Endodermal cell (in vitro differentiated cells): ENCODE measurements around a stretch of chr1.

DNA sequence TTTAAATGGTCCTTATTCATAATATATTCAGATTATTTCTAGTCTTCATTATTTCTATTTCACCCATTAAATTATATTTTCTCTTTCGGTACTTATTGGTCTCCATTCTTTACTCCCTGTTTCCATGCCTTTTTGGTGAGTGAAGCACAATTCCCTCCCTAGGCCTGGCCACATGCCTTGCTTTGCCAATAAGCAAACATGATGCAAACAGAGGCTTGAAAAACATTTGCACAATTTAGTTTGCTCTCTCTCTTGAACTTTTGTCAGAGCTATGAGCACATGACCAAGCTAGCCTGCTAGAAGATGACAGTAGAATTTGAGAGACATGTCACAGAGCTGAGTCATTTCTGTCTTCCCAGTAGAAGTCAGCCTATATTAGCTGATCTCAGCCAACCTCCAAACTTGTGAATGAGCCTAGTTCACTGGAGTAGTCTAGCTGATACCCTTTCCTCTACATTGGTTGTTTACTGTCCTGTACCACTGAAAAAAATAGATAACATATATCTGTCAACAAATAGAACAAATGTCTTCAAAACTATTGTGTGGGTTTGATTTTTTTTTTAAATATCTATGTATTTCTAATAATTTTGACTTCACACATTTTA lies 24.6 kb downstream of the ANGPTL3 start:
- PRO-cap, result no peak

DNA sequence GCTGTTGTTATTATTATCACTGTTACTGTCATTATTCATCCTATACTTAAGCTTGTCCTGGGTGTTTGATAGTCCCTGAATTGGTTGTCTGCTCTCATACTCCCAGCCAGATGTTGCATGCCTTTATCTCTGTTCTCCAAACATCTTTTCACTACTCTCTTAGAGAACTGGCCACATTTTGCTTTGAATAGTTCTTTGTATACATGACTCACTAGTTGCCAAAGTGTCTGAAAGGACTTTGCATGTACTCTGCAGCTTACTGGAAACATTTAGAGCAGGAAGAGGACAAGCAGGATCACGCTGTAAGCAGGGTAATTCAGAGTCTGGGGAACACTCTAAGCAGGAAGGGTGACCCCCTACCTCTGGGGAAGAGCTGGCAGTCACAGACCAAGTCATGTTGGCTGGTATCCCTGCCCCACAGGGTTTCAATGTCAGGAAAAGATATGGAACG lies 2.2 kb upstream of the DOCK7 start:
- PRO-cap, result no peak

- PRO-cap, result no peak
Measured at GRCh38 chr1:62733745-62734268, 45.6 kb upstream of the DOCK7 start.

DNA sequence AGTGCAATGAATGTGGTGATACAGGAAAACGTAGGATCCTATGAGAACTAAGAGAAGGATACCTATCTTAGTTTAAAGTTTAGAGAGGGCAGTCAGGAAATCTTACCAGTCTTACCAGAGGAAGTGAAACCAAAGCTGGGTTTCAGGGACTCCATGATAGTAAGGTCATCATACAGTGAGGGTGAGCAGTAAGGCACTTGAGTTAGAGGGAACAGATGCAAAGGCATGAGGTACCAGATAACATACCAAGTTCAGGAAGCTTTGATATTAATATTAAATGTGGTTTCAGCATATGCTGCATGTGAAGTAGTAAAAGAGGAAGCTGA lies 16.8 kb downstream of the ATG4C start:
- PRO-cap, result no peak

DNA sequence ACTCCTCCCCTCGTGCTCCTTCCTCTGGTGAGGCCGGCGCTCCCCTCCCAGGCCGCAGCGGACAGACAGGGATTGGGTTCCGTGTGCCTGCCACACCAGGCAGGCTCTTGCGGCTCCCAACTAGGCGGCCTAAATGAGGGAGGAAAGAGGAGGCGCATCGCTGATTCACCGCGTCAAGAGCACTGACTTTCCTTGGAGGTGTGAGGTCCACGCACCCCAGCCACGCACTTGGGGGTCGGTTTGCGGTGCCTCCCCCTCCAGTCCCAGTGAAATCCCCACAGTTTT lies 1.4 kb upstream of the FOXD3 start:
- PRO-cap, result no peak

DNA sequence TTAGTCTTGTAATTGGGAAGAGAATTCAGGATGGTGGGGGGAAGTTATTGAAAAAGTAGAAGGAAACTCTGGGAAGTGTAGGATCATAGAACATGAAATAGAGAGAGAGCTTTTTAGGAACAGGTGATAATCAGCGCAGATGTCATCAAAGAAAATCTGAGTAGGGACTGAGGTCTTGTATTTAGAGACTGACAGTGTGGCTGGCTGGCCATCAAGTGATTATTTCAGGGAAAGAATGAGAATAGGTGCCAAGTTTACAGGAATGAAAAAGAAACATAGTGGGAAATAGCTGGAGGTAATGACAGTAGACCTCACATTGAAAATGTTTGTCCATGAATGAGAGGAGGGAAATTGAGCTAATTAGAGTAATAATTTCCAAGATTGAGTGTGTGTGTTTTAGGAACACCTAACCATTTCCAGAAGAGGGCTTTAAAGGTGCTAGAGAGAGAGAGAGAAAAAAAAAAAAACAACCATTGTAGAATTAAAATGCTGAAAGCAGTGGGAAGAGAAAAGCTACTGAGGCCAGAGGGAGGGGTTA lies 120.2 kb upstream of the UBE2U start:
- PRO-cap, result no peak

DNA sequence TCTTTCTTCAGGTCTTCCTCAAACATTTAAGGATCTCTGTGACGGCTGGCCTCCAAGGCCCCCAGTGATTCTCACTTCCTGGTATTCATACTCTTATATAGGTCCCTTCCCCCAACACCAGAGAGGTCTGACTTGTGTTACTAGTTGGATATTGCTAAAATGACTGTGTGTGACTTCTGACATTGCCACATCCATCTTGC lies 116.9 kb downstream of the UBE2U start:
- PRO-cap, result no peak

DNA sequence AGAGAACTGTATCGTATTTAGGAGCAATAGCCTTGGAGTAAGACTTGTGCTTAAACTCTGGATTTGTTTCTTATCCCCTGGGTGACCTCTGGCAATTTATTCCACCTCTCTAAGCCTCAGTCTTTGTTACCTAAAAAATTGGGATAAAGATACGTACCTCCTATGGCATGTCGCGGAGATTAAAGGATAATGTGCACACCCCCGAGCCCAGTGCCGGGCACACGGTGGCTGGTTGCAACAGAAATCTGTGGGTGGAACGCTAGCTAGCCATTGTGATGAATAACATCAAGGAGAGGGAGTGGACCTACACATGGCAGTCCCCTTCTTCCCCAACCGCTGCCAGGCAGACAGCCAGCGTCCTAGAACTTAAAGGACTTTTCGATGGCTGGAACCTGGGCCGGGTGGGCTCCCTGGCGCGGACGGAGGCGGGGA lies 439 bp upstream of the CACHD1 start:
- PRO-cap, result unidirectional peak, plus-strand start at position 369 of the sequence

GRCh38 chr1:64512410-64512817 lies 42.5 kb downstream of the CACHD1 start:
- PRO-cap, result no peak

- PRO-cap, result no peak
Measured at GRCh38 chr1:64540337-64540894, 70.5 kb downstream of the CACHD1 start.

DNA sequence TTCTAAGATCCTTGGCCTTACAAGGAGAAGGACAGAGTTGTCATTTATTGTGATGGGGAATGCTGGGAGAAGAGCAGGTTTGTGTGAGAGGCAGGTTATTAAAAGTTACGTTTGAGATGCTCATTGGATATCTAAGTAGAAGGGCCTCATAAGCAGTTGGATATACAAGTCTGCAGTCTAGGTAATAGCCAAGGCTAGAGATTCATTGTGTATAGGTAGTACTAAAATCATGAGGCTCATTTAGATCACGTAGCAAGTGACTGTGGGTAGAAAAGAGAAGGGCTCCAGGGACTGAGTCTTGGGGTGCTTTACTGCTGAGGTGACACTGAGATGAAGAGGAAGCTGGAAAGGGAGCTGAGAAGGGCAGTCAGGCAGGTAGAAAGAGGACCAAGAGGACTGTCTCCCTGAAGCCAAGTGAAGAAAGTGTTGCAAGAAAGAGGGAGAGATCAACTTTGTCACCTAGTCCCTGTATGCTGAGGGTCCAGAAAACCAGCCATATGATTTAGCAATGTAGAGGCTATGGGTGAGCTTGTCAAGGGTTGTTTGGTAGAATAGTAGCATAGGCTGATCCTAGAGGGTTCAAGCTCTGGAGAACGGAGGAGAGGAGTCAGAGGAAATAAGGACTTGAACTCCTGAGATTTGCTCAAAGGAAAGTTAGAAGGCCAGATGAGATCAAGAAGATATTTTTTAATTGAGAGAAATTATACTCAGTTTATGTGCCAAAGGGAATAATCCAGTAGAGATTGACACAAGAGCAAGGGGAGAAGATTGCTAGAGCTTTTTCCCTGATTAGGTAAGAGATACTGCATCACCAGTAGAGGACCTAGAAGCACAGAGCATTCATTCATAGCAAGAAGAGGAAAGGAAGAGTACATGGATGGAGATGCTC lies 137.2 kb downstream of the CACHD1 start:
- PRO-cap, result no peak

- PRO-cap, result no peak
Measured at GRCh38 chr1:64672914-64673499, 71.9 kb upstream of the RAVER2 start.

DNA sequence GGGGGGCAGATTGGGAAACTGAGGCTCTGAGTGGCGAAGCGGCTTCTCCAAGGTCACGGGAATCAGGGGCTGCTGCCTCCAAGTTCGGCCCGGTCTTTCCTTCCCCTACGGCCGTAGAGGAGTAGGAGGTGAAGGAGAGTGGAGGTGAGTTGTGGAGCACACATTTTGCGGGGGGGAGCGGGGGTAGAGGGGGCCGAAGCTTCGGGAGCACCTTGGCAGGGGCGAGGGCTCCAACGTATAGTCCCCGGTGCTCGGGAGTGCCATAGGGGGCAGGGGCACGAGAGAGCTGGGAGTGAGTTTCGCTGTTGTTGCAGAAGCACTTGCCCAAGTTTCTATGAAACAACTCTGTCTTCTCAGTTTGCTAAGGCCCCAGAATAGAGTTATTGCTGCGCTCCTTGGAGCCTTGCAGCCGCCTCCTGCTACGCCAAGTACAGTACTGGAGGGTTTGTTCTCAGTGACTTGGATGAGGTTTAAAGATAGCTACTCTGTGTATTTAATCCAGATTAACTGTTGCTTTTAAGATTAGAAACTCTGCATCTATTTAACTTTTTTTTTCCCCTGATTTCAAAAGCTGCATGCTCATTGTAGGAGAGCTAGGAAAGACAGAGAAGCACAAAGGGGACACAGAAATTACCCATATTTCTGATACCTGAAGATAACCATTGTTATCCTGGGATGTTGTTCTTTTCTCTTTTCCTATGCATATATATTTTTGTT lies 888 bp downstream of the RAVER2 start:
- PRO-cap, result unidirectional peak, minus-strand start at position 438 of the sequence

DNA sequence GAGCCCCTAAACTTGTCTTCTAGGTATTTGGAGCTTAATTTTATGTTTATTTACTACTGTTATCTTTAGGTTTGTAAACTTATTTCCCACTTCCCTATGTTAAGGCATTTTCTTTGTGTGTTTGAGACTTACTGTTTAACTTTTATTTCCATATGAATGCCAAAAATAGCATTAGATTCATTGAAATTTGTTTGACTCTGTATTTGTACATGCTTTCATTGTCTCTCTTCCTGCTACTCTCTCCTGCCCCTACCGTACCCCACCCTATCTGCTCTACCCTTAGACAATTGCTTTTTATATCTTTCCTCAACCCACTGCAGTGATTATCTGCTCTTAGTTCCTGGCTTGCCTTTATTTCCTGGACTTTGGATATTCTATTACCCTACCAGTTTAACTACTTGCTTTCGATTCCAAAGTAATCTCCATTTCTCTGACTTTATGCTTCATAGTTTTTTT lies 10.4 kb downstream of the RAVER2 start:
- PRO-cap, result no peak

GRCh38 chr1:64845273-64846076 lies 100.6 kb downstream of the RAVER2 start:
- PRO-cap, result no peak

DNA sequence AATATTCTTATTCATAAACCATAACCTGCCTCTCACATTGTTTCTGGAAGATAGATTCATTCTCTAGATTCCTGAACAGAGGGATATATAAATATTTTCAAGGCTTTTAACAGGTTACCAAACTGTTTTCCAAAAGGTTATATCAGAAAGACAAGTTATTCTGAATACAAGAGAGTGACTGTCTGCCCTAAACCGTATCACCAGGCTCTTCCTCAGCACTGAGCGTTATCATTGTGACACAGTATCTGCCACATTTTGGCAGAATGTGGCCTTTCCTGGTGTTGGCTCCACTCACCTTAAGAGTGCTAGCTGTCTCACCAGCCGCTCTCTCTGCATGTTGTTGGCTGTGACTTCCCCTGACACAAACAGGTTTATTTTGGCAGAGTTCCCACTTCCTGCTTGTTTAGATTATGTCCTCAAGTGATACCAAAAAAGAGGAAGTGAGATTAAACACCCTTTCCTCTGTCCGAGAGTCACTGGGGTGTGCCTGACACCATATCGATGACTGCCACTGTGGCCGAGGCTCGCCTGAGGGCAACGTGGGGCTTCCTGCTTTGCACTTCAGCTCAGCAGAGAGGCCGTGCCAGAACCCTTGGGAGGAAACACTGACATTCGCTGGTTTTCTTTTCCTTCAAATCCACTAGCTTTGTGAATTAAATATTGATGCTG lies 102.3 kb downstream of the JAK1 start:
- PRO-cap, result no peak

- PRO-cap, result bidirectional peak, plus-strand start at chr1:65002765, minus-strand start at chr1:65002836; bidirectional peak, plus-strand start at chr1:65003075, minus-strand start at chr1:65002925
Measured at GRCh38 chr1:65002093-65003010, 36.0 kb upstream of the JAK1 start.

DNA sequence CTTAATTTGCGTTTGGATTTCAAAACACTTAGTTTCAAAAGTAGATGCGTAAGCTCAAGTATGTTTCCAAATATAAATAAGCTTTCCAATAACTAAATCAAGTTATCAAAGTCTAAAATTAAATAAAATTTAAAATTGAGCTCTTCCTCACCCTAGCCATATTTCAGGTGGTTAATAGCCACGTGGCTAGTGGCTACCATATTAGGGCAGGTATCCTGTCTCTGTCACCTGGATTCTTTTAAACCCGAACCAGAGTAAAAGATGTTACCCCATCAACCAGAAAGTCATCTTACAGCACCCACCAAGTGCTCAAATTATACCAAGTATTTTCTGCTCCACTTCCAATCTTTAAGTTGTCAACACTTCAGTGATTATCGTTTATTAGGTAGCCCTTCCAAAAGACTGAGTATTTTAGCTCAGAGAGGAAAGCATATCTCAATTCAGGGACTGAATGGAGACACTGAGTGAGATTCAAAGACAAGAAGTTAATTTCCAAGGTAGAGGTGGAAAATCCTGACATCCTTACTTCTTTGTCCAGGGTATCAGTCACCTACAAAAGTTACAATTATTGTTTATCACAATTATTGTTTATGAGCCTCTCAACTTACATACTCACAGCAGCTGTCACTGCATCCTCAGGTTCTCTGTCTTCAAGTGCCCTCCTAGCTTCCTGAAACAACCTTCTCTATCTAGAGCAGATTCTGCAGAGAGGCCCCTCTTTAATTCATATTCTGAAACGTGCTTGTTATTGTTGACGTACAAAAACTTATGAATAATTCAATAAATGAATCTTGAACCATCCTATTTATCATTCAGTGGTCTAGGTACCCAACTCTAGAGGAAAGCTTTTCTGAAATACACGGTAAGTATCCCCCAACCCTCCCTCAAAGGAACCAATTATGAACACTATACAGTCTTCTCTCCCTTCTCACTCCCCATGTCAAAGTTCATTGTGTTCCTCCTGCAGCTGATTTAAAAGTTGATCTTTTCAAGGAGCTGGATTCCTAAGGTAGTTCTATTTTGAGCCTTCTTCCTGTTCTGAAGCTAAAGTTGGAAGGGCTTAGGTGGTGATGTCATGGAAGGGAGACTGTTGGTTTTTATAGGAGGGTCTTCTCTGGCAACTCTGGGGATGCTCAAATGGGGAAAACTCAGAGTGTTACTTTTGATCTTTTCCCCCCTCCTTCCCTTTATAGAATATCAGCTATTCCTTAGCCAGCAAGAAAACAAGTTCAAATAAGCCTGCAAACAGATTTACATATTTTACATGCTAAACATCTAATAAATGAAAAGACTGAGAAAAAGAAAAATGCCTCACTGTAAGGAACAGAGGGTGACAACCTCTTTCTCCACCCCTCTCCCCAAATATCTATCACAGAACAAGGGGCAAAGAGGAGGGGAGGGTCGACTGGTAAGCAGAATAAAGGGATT lies 83.4 kb upstream of the AK4 start:
- PRO-cap, result no peak

DNA sequence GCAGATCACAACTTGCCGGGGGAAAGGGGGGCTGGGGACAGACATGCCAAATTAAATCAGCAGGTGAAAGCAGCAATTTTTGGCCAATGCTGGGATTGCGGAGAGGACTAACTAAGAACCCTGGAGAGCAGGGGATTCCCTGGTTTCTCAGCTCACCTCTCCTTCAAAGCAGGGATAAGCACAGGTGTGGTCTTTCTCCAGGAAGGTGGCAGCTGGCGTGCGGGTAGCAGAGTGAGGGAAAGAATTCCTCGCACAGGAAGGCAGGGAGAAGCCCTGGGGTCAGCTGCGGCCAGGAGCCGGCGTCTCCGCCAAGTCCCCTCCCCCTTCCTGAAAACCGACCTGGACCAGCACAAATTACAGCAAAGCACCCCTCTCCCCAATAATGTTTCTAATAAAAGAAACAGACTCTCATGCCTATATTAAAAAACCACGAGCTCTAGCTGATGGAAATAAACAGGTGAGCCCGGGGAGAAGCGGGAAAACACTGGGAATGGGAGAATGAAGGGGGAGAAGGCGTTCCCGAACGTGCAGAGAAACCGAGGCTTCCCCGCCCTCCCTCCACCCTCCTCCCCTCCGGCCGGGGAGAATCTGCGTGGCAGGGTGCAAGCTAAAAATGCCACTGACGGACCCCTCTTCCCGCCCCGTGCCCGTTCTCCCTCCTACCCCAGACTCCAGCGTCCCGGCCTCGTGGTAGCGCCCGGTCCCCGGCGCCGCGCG lies 81.9 kb upstream of the AK4 start:
- PRO-cap, result bidirectional peak, plus-strand start at position 584 of the sequence, minus-strand start at position 233 of the sequence

DNA sequence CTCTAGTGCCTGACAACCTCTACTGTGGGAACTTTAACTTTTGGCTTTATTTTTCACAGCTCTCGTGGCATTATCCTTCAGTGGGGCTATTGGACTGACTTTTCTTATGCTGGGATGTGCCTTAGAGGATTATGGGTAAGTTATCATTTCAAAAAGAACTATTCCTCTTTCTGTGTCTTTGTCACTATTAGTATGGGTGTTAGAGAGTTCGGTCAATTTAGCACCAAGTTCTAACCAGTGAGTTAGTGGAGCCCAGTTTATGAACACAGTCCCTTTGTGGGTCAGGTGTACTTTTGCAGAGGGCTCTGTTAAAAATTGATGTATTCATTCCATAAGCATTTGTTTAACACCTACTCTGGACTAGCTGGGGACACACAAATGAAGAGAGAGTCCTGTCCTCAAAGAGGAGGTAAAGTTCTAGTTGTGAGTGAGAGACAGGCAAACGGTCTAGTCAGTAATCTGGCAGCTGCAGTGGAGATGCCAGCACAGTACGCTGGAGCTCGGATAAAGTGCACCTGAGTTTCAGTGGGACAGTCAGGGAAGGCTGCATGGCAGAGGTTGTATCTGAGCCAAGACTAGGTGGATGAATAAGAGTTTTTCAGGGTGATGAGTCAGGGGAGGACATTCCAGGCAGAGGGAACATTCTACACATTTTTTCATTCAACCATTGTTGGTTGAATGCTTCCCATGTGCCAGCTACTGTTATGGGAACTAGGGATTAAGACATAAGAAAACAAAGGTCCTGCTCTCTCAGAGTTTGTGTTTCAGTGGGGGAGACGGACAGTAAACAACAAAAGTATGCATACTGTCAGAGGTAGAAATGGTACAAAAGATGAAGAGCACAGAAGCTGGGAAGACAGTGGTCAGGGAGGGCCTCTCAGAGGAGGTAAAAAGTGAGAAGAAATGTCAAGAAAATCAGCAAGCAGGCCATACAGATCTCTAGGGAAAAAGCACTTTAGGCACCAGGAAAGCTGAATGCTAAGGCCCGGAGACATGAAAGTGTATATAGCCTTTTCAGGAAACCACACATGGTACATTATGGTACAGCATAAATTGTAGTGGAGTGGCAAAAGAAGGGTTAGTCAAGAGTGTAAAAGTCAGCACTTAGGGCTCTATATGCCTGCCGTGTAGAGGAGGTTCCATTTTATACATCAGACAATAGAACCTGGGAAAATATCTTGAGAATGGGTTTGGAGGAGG lies 5.2 kb downstream of the LEPR start:
- PRO-cap, result bidirectional peak, plus-strand start at position 844 of the sequence, minus-strand start at position 546 of the sequence